ENCODE data around the gene PPEF2.

DNA sequence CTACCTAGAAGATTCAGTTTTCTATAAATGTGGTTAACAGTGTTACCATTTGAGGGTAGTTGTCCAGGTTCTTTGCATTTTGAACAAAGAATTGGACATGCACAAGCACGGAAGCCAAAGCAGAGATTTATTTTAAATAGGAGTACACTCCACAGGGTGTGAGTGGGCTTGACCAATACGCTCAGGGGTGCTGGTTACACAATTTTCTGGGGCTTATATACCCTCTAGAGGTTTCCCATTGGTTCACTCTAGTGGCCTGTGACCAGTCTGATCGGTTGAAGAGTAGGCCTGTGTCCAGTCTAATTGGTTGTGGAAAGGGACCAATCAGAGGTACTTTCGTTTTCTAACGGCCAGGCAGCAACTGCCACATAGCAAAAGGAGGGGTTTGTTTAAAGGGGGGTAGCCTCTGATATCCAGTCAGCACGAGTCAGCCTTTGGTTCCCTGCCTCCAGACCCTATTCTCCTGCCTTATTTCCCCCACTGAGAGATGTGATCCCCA lies 11.4 kb upstream of the AREG start:
- RRBS, result no CpG with 5 or more reads among the region's 6 CpGs

DNA sequence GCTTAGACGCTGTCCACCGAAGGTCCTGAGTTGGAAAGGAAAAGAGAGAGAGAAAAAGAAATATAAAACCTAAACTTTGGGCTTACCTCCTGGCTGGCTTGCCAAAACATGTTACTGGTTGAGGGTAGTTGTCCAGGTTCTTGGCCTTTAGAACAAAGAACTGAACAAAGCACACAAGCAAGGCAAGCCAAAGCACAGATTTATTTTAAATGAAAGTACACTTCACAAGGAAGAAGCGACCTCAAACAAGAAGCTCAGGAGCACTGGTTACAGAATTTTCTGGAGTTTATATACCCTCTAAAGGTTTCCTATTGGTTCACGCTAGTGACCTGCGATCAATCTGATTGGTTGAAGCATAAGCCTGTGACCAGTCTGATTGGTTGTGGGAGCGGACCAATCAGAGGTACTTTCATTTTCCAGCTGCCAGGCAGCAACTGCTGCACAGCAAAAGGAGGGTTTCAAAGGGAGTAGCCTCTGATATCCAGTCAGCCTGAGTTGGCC lies 4.7 kb upstream of the AREG start:
- RRBS, result no CpG with 5 or more reads among the region's 6 CpGs

DNA sequence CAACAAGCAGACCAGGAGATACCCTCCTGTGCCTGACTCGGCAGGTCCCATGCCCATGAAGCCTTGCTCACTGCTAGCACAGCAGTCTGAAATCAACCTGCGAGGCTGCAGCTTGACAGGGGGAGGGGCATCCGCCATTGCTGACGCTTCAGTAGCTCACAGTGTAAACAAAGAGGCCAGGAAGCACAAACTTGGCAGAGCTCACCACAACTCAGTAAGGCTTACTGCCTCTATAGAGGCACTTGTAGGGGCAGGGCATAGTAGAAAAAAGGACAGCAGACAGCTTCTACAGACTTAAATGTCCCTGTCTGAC lies 60.6 kb downstream of the AREG start:
- RRBS, result no CpG with 5 or more reads among the region's 4 CpGs

DNA sequence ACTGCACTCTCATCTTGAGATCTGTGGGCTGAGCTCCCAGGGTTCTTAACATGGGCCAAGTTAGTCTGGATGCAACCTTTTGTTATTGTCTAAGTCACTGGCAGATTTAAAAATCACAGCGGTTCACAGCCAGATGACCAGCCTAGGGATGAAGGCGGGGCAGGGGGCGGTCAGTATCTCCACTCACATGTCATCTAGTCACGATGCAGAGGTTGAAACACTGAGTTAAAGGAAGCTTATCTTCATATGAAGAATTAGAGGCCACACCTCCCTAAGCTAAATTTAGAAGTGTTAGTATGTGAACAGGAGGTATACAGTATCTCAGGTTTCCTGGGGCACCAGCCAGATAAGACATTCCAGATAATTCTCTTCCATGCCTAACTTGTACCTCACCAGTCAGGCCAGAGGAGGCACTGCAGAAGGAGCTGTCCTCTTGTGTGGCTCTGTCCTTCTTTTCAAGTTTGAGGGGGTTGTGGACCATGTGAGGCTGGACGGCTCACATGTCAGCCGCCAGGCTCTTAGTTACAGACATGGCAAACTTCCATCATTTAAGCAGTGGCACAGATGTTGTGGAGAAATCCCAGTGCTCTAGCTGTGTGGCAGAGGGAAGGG lies 37.1 kb downstream of the PARM1 start:
- RRBS, result no CpG with 5 or more reads among the region's 6 CpGs

GRCh38 chr4:75180181-75180723 lies 247.3 kb downstream of the PARM1 start:
- RRBS, result no CpG with 5 or more reads among the region's 1 CpG

GRCh38 chr4:75672348-75673002 lies 736 bp downstream of the G3BP2 start:
- RRBS, result no CpG with 5 or more reads among the region's 46 CpGs

- RRBS, result no CpG with 5 or more reads among the region's 7 CpGs
Measured at GRCh38 chr4:75844039-75844942, 58.0 kb downstream of the PPEF2 start.

GRCh38 chr4:75902309-75902867 lies at the start of gene PPEF2:
Gene PPEF2, minus strand, starts transcription at chr4:75902452.
- RRBS, result no CpG with 5 or more reads among the region's 5 CpGs

DNA sequence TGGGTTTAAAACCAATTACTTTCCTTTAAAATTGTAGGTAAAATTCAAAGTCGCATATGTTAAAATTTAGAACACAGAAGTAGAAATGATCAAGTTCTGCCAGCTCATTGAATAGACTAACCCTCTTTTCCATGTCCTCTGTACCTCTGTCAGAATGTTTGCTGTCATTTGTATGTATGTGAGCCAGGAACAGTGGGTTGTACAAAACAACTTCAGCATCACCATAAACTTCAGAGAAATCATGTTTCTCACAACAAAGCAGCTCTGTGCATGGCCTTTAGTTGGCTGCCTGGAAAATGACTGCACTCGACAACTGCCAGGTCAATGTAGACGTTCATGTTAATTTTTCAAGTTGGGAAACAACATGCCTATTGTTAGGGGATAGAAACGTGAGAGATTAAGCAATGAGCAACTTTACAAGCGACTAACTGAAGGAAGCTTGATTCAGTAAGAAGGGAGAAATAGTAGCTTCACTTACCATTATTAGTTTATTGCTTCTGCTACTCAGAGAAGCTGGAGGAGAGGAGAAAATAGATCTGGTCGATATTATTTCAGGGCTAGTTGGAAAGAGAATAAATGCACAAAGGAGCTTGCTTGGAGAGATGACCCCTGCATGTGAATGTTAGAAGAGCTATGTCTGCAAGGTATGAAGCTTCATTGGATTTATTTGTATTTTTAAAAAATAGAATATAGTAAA lies 17.9 kb upstream of the CXCL11 start:
- RRBS, result no CpG with 5 or more reads among the region's 6 CpGs

- RRBS, result no CpG with 5 or more reads among the region's 9 CpGs
Measured at GRCh38 chr4:76212668-76213215, 882 bp downstream of the SCARB2 start.

- RRBS, result no CpG with 5 or more reads among the region's 1 CpG
Measured at GRCh38 chr4:76236099-76236529, 15.4 kb upstream of the FAM47E start.

- RRBS, result no CpG with 5 or more reads among the region's 7 CpGs
Measured at GRCh38 chr4:76250887-76251376, 589 bp upstream of the FAM47E start.

- RRBS, result no CpG with 5 or more reads among the region's 9 CpGs
Measured at GRCh38 chr4:76255989-76256561, 4.6 kb downstream of the FAM47E start.

- RRBS, result no CpG with 5 or more reads among the region's 6 CpGs
Measured at GRCh38 chr4:76310592-76311108, 4.1 kb downstream of the STBD1 start.

GRCh38 chr4:76435441-76436417 lies 700 bp downstream of the SHROOM3 start:
- RRBS, result no CpG with 5 or more reads among the region's 9 CpGs

DNA sequence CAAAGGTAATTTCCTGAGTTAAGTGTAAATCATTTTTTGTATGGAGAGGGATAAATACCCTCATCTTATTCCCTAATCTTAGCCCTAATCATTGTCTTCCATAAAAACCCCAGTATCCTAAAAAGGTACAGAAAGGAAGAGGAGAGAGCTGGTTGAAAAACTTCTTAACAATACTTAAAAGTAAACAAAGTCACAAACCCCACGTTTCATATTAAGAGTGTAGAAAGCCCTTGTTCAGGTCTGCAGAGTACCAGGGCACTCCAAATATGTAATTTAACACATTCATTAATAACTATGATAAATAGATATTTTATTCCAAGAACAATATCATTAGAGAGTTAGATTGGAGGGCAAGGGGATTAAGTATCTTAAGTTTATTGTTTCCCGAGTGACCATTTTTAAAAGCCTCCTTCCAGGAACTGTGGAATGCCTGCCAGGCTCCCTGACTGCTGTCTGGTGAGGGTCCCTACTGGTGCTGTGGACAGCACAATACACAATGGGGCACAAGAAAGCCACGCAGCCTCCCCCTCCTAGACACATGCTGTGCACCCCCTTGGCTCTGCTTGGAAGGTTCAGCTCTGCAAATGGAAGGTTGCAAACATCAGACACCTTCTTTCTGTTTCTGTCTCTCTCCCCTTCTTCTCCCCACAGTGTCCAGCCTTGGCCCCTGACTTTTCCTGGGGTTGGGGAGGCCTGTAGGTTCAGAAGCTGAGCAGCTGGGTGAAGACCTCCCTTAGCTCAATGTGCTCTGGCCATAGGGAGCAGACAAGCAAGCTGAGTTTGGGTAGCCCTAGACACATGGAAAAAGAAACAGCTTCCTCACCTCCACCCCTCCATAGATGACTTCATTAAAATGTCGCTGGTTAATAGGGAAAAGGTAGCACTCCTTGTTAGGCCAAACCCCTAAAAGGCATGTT lies 153.2 kb downstream of the SHROOM3 start:
- RRBS, result no CpG with 5 or more reads among the region's 4 CpGs

- RRBS, result no CpG with 5 or more reads among the region's 4 CpGs
Measured at GRCh38 chr4:76601768-76602173, 166.7 kb downstream of the SHROOM3 start.

- RRBS, result no CpG with 5 or more reads among the region's 10 CpGs
Measured at GRCh38 chr4:76619902-76620710, 185.1 kb downstream of the SHROOM3 start.

DNA sequence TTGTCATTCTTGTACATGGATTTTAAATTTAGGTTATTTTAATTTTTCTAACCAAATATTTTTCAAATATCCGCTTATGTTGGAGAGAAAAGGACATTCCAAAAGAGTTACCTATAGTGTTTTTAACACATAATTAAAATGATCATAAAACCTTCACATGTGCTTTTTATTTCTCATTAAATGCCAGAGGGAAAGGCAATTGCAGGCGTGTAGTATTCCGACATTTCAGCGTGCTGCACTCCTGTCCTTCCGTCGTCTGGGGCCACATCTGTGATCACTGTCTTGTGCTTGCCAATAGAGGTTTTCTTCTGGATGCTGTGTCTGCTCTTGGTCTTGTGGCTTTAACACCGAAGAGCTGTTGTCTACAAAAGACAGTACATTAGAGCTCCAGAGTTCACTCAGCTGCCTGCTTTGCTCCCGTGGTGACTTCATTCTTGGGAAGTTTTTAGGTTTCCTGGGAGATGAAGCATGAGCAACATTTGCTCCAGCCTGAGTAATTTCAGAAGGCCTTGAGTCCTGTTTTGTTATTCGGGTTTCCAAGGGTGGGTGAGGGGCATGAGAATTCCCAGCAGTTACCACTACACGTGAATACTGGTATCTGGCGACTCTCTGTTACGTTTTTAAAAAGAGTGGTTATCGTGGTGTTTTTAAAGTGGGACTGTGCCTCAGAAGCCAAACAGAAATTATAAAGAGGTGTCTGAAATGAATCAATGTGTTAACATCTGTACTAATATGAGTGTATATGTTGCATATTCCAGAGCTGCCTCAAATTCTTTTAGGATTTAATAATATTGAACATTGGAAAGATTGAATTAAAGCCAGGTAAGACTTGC lies 189.2 kb downstream of the SHROOM3 start:
- RRBS, result no CpG with 5 or more reads among the region's 13 CpGs

DNA sequence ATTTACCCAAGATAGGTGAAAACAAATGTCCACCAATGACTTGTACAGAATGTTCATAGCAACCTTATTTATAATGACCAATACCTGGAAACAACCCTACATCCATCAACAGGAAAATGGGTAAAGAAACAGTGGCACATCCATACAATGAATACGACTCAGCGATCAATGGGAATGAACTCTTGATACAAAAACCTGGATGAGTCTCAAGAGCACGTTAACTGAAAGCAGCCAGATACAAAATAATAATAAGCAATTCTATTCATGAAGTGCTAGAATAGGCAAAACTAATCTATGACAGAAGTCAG lies 205.5 kb downstream of the SOWAHB start:
- RRBS, result no CpG with 5 or more reads among the region's 3 CpGs